HepG2 (cell line): ENCODE results near the genes ZNF726, PLEKHF1, C19orf12 and TSHZ3.

- RRBS, 2 experiments = no CpG with 5 or more reads among the region's 19 CpGs
CAGE:
- cytosol, long polyA minus RNA = no peak
- cytosol, long polyA plus RNA = no peak
- long polyA plus RNA = no peak
- nucleus, long polyA minus RNA = no peak
- nucleus, long polyA plus RNA = no peak
Observed at GRCh38 chr19:23070234-23070668, 46.6 kb upstream of the ZNF730 start.

GRCh38 chr19:23914551-23915616 is at the start of gene ZNF726:
Gene ZNF726 (plus strand): TSS chr19:23914886.
- RRBS, 2 experiments = no CpG with 5 or more reads among the region's 43 CpGs
CAGE:
- cytosol, long polyA minus RNA = no peak
- cytosol, long polyA plus RNA = no peak
- long polyA plus RNA = no peak
- nucleus, long polyA minus RNA = no peak
- nucleus, long polyA plus RNA = no peak

GRCh38 chr19:24002762-24003388 is 84.1 kb upstream of the ZNF254 start:
- RRBS, 2 experiments = no CpG with 5 or more reads among the region's 21 CpGs
CAGE:
- cytosol, long polyA minus RNA = no peak
- cytosol, long polyA plus RNA = no peak
- long polyA plus RNA = no peak
- nucleus, long polyA minus RNA = no peak
- nucleus, long polyA plus RNA = no peak

GRCh38 chr19:24033039-24033355 is 54.0 kb upstream of the ZNF254 start:
- RRBS, 2 experiments = no CpG with 5 or more reads among the region's 7 CpGs
CAGE:
- cytosol, long polyA minus RNA = no peak
- cytosol, long polyA plus RNA = no peak
- long polyA plus RNA = no peak
- nucleus, long polyA minus RNA = no peak
- nucleus, long polyA plus RNA = no peak

DNA sequence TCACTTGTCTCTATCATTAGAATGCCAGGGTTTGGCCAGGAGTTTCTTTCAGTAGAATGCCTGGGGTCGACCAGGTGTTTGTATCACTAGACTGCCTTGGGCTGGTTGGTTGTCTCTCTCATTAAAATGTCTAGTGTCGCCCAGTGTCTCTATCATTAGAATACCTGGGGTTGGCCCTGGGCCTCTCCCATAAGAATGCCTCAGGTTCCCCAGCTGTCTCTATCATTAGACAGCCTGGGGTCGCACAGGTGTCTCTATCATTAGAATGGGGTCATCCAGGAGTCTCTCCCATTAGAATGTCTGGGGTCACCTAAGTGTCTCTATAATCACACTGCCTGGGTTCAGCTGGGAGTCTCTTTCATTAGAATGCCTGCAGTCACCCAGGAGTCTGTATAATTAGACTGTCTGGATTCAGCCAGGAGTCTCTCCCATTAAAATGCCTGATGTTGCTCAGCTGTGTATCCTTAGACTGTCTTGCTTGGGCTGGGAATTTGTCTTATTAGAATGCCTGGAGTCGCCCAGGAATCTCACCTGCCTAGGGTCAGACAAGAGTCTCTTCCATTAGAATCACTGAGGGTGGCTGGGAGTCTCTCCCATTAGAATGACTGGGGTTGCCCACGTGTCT is 1450.3 kb downstream of the UQCRFS1 start:
- RRBS, 2 experiments = no CpG with 5 or more reads among the region's 5 CpGs
CAGE:
- cytosol, long polyA minus RNA = no peak
- cytosol, long polyA plus RNA = no peak
- long polyA plus RNA = no peak
- nucleus, long polyA minus RNA = no peak
- nucleus, long polyA plus RNA = no peak

DNA sequence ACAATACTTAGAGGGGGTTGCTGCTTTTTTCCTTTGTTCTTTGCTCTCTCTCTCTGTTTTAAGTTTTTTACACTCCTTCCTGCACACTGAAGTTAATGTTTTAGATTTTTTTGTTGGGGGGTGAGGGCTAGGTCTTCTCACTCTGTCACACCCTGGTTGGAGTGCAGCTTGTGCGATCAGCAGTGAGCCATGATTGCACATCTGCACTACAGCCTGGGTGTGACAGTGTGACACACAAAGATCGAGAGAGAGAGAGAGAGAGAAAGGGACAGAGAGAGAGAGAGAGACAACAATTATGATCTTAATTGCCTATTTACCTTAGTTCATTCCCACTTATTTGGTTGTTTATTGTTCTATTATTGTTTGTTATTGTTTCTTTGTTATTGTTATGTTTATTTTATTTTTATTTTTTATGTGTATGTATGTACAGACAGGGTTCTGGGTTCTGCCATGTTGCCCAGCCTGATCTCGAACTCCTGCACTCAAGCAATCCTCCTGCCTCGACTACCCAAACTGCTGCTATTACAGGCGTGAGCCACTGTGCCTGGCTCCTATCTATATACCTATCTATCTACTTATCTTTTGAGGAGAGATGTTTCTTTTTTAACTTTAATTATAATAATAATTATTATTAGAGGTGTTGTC is 1432.1 kb downstream of the UQCRFS1 start:
- RRBS, 2 experiments = no CpG with 5 or more reads among the region's 5 CpGs
CAGE:
- cytosol, long polyA minus RNA = no peak
- cytosol, long polyA plus RNA = no peak
- long polyA plus RNA = no peak
- nucleus, long polyA minus RNA = no peak
- nucleus, long polyA plus RNA = no peak

- RRBS, 2 experiments = no CpG with 5 or more reads among the region's 3 CpGs
CAGE:
- cytosol, long polyA minus RNA = no peak
- cytosol, long polyA plus RNA = no peak
- long polyA plus RNA = no peak
- nucleus, long polyA minus RNA = no peak
- nucleus, long polyA plus RNA = no peak
Observed at GRCh38 chr19:28008512-28008711, 1204.5 kb downstream of the UQCRFS1 start.

DNA sequence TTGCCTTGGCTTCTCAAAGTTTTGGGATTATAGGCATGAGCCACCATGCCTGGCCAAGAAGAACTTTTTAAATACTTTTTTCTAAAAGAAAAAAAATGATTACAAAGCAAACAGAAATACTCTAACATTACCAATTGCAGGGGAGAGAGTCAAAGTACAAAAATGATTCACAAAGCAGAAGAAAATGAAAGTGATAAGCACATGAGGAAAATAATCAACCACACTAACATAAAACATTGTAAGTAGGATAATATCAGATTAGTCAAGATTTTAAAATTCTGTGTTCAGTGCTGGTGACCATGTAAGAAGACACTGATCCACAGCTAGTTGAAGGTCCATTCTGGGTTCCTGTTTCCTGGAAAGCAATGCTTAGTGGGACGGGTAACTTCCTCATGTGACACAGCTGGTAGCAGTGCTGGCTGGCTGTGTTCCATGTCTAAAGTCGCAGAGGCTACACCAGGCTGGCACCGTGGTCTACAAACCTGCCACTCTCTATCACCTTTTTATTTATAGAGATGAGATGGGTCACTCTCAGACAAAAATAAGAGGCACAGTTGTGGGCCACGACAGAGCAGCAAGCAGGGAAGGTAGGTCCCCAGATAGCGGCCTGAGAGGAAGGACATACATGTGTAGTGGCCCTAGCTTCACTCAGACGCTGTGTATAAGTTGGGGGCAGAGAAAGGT is 731.9 kb downstream of the UQCRFS1 start:
- RRBS, 2 experiments = no CpG with 5 or more reads among the region's 6 CpGs
CAGE:
- cytosol, long polyA minus RNA = no peak
- cytosol, long polyA plus RNA = no peak
- long polyA plus RNA = no peak
- nucleus, long polyA minus RNA = no peak
- nucleus, long polyA plus RNA = no peak

DNA sequence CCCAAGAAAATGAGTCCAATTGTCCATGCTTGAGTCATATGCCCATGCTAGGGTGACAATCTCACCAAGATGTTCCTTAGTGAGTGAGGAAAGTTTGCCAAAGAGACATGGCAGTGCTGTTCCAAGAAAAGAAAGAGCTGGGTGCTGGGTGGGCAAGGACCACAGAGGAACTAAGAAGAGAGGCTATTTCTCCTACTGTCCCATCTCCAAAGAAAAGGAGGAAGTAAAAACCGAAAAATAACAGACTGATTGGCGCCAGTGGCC is 606.8 kb downstream of the UQCRFS1 start:
- RRBS, 2 experiments = no CpG with 5 or more reads among the region's 2 CpGs
CAGE:
- cytosol, long polyA minus RNA = no peak
- cytosol, long polyA plus RNA = no peak
- long polyA plus RNA = no peak
- nucleus, long polyA minus RNA = no peak
- nucleus, long polyA plus RNA = no peak

DNA sequence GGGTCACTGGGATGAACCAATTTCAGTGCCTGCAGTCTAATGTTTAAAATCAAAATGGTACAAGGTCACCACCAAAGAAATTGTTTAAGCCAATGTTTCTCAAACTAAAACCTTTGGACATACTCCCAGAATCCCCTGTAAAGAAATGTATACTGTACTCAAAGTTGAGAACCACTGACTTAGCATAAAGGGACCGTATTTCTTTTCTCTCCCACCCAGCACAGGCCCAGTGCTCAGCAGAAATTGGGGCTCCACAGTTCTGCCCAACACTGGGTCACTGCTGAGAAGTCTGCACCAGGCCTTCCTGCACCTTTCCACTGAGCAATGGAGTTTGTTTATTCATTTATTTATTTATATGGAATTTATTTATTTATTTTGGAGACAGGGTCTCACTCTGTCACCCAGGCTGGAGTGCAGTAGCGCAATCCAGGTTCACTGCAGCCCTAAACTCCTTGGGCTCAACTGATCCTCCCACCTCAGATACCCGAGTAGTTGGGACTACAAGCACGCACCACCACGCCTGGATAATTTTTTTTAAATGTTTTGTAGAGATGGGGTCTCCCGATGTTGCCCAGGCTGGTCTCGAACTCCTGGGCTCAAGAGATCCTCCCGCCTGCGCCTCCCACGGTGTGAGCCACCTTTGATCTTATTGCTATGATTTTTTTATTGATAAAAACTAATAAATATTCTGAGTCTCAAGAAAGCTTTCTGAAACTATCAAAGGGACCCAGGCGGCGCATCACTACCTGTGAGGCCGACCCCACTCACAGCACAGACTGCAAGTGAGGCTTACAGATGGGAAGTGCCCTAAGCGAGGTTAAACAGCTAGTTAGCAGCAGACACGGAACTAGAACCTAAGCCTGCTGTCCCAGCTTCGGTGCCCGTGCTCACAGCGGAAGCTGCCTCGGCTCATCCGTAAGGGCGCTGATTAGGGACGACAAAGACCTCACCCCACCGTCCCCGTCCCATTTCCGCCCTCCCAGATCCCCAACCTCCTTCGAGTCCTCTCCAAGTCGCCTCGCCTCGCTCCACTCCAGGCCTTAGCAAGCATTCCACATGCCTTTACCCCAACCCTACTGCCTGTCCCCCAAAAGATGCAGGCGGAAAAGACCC is 720 bp upstream of the POP4 start:
- RRBS, 2 experiments = no CpG with 5 or more reads among the region's 30 CpGs
CAGE:
- cytosol, long polyA minus RNA = no peak
- cytosol, long polyA plus RNA = no peak
- long polyA plus RNA = no peak
- nucleus, long polyA minus RNA = no peak
- nucleus, long polyA plus RNA = no peak

DNA sequence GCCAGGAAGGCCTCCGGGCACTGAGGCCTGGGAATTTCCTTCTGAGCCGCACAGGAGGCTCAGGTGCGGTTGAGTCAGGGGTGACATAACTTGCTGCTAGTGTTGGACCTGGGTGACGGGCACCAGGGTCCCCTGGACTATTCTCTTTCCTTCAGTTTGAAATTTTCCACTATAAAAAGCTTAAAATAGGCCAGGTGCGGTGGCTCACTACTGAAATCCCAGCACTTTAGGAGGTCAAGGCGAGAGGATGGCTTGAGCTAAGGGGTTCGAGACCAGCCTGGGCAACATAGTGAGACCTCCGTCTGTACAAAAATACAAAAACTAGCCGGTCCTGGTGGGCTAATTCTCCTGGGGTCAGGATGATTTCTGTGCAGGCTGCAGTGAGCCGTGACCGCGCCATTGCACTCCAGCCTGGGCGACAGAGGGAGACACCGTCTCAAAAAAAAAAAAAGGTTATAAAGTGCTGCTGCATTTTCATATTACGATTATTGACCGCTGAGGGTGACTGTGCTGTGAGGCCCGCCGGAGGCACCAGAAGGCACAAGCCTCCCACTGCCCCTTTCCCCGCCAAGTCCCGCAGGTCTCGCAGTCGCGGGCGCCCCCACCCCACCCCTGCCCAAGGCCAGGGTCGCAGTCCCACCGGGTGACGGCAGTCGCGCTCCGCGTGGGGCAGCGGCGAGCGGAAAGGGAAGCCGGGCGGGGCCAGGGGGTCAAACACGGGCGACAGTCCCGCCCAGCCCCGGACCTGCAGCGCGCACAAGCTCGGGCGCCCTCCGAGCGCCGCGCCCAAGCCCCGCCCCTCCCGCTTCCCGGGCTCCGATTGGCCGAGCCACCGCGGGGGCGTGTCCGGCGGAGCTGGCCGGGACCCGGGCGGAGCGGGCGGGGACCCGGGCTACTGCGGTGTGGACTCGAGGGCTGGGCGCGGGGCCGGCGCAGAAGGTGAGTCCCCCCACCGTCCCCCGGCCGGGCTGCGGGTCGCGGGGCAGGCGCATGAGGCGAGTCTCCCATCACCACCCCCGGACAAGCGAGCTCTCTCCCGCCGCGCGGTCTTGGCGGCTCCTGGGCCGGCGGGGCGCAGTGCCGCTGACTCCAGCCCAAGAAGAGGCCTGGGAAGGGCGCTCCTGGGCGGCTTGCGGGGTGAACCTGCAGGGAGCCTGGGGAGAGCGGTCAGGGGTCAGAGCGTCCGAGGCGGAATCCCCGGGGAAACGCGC is at the start of gene PLEKHF1:
Gene PLEKHF1 (plus strand): TSS at position 895 of the 1,211 bp plus-strand sequence.
- RRBS, 2 experiments = 2% methylated on average over 54 to 55 of the region's 99 CpGs
CAGE:
- cytosol, long polyA minus RNA = no peak
- cytosol, long polyA plus RNA = no peak
- long polyA plus RNA = no peak
- nucleus, long polyA minus RNA = no peak
- nucleus, long polyA plus RNA = no peak

DNA sequence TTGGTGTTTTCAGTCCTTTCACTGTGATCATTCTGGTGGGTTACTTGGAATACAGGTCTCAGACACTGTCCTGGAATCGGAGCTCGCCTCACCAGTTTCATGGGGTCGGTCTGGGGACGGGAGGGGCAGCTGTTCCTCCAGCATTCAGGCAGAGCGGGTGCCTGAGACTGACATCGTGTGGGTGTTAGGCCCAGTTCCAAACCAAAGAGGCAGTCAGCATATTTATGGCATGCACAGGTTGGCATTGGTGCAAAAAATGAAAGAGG is 20.0 kb downstream of the PLEKHF1 start:
- RRBS, 2 experiments = no CpG with 5 or more reads among the region's 6 CpGs
CAGE:
- cytosol, long polyA minus RNA = no peak
- cytosol, long polyA plus RNA = no peak
- long polyA plus RNA = no peak
- nucleus, long polyA minus RNA = no peak
- nucleus, long polyA plus RNA = no peak

DNA sequence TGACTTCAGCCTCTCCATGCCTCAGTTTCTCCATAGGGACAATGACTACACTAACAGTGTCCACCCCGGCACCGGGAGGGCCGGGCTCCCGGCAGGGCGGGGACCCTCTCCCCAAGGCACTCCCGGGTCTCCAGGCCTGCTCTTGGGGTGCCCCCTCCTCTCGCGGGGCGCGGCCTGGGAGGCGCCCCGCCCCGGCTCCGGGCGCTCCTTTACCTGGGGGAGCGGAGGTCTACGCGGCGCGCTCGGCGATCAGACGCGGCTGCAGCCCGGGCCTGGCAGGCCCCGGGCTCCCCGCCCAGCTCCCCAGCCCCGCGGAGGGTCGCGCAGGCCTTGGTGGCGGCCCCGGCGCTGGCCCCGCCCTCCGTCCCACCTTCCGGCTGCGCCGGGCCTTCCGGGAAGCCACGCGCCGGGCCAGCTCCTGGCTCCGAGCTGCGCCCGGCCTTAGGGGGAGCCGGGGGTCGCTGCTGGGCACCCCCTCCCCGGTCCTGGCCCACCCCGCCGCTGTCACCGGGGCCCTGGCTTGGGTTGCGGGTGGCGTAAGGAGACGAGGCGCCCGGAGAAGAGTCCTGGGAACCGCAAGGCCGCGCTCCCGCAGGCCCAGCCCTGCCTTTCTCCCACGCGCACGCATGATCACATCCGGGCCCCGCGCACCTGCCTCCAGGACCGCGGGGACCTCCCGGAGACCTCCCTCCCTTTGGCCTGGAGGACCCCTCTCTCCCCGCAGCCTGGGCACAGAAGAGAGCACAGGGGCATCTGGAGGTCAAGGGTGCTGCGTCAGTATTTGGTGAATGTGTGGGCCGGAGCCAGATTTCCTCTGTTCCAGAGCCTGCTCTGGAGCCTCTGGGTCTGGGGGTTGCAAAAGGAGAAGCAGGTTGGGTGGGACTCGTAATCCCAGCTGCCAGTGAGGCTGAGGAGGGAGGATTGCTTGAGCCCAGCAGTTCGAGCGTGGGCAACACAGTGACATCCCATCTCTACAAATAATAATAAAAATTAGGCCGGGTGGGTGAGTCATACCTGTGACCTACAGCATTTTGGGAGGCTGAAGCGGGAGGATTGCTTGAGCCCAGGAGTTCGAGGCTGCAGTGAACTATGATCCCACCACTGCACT is at the start of gene C19orf12:
Gene C19orf12 (minus strand): TSS at position 350 of the 1,108 bp plus-strand sequence.
- RRBS, 2 experiments = 1 to 2% methylated on average over 47 of the region's 79 CpGs
CAGE:
- cytosol, long polyA minus RNA = start-site peak on the minus strand centred at position 295 of the sequence, 87 bp wide, 114 reads
- cytosol, long polyA plus RNA = start-site peak on the minus strand centred at position 315 of the sequence, 47 bp wide, 97 and 65 reads in 2 replicates
- long polyA plus RNA = start-site peak on the minus strand centred at position 311 of the sequence, 56 bp wide, 68 and 68 reads in 2 replicates
- nucleus, long polyA minus RNA = no peak
- nucleus, long polyA plus RNA = start-site peak on the minus strand centred at position 293 of the sequence, 38 bp wide, 25 and 30 reads in 2 replicates

- RRBS, 2 experiments = 3% methylated on average over 30 to 31 of the region's 65 CpGs
CAGE:
- cytosol, long polyA minus RNA = no peak
- cytosol, long polyA plus RNA = no peak
- long polyA plus RNA = no peak
- nucleus, long polyA minus RNA = no peak
- nucleus, long polyA plus RNA = no peak
Observed at GRCh38 chr19:29812340-29813003, 681 bp downstream of the CCNE1 start.

- RRBS, 2 experiments = no CpG with 5 or more reads among the region's 2 CpGs
CAGE:
- cytosol, long polyA minus RNA = no peak
- cytosol, long polyA plus RNA = no peak
- long polyA plus RNA = no peak
- nucleus, long polyA minus RNA = no peak
- nucleus, long polyA plus RNA = no peak
Observed at GRCh38 chr19:29992935-29993404, 50.9 kb downstream of the URI1 start.

DNA sequence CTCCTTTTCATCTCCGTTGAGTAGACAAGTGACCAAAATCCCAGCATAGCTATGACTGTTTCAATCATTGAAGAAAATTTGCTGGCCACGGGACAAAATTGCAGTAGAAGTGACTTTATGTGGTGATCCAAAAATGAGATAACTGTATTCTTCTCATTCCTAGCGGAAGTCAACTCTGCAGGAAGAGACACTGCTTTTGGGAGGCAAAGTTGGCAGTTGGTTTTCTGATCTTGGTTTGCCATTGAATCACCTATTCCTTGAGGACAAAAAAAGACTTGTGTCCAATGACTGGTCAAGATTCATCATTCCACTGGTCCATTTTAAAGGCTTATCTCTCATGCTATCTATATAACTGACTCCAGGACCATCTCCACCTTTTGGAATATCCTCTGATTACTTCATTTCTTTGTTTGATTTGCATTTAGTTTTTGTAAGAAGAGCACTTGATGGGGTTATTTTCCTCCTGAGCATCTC is 454.3 kb downstream of the ZNF536 start:
- RRBS, 2 experiments = no CpG with 5 or more reads among the region's 3 CpGs
CAGE:
- cytosol, long polyA minus RNA = no peak
- cytosol, long polyA plus RNA = no peak
- long polyA plus RNA = no peak
- nucleus, long polyA minus RNA = no peak
- nucleus, long polyA plus RNA = no peak

- RRBS, 2 experiments = no CpG with 5 or more reads among the region's 7 CpGs
CAGE:
- cytosol, long polyA minus RNA = no peak
- cytosol, long polyA plus RNA = no peak
- long polyA plus RNA = no peak
- nucleus, long polyA minus RNA = no peak
- nucleus, long polyA plus RNA = no peak
Observed at GRCh38 chr19:31347473-31347980, 1.7 kb downstream of the TSHZ3 start.

DNA sequence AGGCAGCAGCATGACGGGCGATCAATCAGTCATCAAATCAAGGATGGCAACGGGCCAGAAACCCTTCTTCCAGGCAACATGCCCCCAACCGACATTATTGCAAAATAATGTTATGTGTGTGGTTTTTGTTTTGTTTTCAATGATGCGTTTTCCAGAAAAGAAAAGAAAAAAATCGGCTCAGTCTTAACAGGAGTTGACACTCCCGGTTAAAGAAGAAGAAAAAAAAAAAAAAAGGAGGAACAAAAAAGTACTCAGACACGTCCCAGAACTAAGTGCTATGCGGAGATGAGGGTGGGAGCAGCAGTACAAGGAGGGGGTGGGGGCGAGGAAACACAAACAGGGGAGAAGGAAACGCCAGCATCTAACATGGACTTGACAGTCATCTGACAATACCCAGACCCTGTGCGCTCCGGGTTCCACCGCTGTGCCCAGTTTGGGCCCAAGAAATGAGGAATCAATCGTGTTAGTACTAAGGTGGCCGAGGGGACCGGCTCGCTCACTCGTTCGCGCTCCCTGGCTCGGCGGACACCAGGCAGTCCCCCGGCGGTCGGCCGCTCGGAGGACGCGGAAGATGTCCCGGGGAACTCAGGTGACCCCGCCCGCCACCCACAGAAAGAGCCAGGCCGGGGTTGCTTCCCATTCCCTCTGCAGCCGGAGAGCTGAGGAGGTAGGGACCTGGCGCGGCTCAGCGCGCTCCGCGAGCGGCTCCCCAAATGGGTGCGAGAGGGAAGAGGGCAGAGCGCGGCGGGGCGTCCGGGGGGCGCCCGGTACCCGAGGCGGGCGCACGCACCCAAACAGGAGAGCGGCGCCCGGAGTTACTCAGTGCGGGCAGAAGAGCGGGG is 764 bp downstream of the TSHZ3 start:
- RRBS, 2 experiments = 36 to 39% methylated on average over 27 to 33 of the region's 59 CpGs
CAGE:
- cytosol, long polyA minus RNA = no peak
- cytosol, long polyA plus RNA = no peak
- long polyA plus RNA = no peak
- nucleus, long polyA minus RNA = no peak
- nucleus, long polyA plus RNA = no peak

DNA sequence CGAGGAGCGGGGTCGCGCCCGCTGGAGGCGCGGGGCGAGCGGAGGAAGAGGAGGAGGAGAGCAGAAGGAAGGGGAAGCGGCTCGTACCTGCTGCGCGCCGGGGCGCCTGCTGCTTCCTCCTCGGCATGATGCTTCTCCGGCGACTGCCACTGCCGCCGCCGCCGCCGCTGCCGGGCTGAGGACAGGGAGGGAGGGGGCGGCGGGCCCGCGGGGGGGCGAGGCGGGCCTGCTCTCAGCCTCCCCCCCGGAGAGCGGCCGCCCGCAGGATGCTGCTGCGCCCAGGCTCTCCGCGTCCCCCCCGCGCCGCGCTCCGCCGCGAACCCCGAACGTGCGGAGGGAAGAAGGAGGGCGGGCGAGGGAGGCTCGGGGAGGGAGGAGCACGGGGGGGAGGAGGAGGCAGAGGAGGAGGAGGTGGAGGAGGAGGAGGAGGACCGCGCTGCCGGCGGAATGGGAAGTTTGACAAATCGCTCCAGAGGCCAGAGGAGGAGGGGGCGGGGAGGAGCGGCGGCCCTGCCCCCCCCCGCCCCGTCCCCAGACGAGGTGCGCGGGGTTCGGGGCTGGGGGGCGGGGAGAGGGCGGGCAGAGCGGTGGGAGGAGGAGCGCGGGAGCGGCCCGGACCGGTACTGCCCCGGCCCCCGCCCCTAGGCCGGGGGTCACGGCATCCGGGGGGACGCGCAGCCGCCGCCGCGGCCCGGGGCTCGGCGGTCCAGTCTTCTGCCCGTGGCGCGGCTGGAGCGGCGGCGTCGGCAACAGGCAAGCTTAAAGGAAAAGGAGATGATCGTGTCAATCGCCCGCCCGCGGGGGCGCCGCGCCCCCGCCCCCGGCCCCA is at the start of gene TSHZ3:
Gene TSHZ3 (minus strand): TSS at position 344 of the 829 bp plus-strand sequence.
- RRBS, 2 experiments = 3 to 4% methylated on average over 3 to 6 of the region's 104 CpGs
CAGE:
- cytosol, long polyA minus RNA = no peak
- cytosol, long polyA plus RNA = no peak
- long polyA plus RNA = no peak
- nucleus, long polyA minus RNA = no peak
- nucleus, long polyA plus RNA = no peak

DNA sequence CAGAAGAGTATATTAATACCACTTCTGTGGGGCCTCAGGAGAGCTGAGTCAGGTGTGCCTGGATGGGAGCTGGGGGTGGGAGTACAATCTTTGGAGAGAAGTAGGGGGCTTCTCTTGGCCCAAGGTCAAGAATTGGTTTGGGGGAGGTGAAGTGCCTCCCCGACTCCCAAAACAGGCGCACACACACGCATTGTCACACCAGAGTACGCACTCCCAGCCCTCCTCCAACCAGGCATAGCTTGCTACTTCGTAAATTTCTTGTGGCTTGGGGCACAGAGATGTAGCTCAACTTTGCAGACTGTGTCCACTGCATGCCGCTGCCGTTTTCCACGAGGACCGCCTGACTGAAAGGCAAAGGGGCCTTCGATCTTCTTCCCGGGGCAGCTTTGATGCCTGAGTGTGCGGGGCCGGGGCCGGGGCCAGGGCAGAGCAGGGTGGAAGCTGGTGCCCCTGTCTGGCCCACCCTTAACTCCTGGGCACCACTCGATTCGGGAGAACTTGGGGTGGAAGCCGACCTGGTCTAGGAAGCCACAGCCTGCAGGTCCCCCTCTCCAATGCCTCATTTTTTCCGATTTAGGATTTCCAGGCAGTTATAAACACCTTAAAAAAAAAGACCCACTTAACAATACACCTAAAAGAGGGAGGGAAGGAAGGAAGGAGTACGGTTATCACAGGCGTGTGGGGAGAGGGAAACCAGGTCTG is 5.7 kb upstream of the TSHZ3 start:
- RRBS, 2 experiments = no CpG with 5 or more reads among the region's 20 CpGs
CAGE:
- cytosol, long polyA minus RNA = no peak
- cytosol, long polyA plus RNA = no peak
- long polyA plus RNA = no peak
- nucleus, long polyA minus RNA = no peak
- nucleus, long polyA plus RNA = no peak